B cell (primary cell): ENCODE data around the genes BLOC1S5, TFAP2A, PAK1IP1 and GCM2.

DNA sequence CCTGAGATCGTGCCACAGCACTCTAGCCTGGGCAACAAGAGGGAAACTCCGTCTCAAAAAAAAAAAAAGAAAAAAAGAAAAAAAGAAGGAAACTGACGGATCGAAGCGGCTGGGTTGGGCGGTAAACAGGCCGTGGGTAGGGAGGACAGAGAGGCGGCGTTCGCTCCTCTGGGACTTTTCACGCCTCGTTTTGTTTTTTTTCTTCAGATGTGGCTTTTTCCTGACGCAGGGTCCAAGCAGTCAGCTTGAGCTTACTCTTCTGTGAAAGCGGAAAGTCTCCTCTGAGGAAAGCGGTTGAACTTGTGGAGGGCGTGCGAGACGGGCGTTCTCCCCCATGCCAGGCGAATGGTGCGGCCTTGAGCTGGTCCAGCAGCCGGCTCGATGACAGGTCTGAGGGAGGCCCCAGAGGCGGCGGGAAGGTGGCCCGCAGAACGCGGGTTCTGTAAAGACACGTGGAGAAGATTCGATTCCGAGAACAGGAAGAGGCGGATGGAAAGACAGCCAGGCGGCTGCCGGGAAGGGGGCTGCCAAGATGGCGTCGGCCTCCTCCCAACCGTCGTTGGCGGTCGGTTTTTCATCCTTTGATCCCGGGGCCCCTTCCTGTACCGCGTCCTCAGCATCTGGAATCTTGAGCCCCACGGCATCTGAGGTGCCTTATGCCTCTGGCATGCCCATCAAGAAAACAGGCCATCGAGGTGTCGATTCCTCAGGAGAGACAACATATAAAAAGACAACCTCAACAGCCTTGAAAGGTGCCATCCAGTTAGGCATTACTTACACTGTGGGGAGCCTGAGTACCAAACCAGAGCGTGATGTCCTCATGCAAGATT is 75.6 kb upstream of the TXNDC5 start:
- PRO-cap = no peak
- CAGE, long polyA plus RNA = no peak

DNA sequence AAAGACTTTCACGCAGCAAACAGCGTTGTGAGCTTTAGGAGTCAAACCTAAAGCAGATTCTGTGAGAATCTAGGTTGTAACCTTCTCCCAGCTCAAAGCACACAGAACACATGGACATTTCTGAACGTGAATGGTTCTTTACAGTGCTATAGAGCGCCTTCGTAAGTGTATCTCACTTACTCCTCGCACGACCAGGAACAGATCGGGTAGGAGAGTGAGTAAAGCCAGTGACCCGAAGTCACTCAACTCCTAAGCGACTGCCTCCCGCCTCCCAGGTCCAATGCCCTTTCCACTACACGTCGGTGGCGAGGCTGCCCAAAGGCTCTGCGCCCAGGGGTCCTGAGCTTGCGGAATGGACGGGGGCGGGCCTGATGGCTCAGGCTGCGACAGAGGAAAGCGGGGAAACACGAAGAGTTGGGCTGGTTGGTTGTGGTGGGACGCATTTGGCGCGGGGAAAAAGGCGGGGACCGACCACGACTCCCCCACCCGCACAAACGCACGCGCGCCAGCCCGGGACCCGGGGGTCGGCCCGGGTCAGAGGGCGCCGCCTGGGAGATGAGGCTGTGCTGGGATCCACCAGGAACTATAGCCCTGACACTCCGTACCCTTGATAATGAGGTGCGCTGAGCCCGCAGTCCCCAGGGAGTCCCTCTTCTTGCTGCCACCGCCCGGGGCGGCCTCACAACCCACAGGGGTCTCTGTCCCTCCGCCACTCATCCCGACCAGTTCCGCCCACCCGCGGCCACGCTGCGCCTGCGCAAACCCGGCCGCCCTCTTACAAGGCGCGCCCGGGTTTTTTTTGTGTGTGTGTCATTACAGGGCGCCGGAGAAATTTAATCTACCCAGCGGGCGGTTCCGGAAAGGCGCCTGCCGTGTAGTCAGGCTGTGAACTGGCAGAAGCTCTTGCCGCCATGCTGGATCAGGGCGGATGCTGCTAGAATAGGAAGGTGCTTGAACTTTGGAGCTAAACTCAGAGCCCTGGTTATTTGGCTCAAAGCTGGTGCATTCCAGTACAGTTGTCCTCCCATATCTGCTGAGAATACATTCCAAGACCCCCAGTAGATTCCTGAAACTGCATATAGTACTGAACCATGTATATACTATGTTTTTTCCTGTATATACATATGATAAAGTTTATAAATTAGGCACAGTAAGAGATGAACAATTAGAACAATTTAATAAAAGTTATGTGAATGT is at the start of gene BLOC1S5:
BLOC1S5 (minus strand) TSS at position 730 of the 1,197 bp plus-strand sequence.
- PRO-cap = bidirectional peak, plus-strand start at position 187 of the sequence, minus-strand start at position 191 of the sequence; bidirectional peak, plus-strand start at position 919 of the sequence, minus-strand start at position 727 of the sequence
- CAGE, long polyA plus RNA = start-site peak on the minus strand centred at position 720 of the sequence, 41 bp wide, 42 and 56 reads in 2 replicates

DNA sequence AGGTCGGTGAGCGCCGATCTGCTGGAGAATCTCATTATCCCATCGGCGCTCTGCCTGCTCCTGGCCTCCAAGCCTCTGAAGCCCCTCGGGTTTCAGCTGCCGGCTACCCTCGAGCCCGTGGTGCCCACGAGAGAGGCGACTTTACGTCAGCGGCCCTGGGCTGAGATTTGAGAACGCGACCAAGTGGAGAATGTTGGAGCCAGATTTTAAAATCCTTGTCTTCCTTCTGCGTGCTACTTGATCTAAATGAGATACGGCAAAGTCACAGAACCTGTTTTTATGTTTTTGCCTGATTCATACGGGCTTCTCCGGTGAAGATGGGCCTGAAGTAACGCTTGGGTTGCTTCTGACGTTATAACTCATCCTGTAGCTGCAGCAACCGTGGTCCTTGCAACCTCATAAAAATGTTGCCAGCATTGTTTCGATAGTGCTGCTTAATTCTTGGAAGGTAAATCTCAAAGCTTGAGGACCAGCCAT is 424 bp upstream of the SLC35B3 start:
- PRO-cap = bidirectional peak, plus-strand start at position 361 of the sequence, minus-strand start at position 230 of the sequence
- CAGE, long polyA plus RNA = no peak

GRCh38 chr6:9385474-9385673 is 950.0 kb upstream of the SLC35B3 start:
- PRO-cap = unidirectional peak, minus-strand start at chr6:9385524
- CAGE, long polyA plus RNA = no peak

- PRO-cap = no peak
- CAGE, long polyA plus RNA = no peak
Observed at GRCh38 chr6:9398712-9399478, 963.5 kb upstream of the SLC35B3 start.

- PRO-cap = no peak
- CAGE, long polyA plus RNA = no peak
Observed at GRCh38 chr6:10163029-10164050, 251.5 kb downstream of the TFAP2A start.

- PRO-cap = no peak
- CAGE, long polyA plus RNA = no peak
Observed at GRCh38 chr6:10351841-10352237, 63.0 kb downstream of the TFAP2A start.

DNA sequence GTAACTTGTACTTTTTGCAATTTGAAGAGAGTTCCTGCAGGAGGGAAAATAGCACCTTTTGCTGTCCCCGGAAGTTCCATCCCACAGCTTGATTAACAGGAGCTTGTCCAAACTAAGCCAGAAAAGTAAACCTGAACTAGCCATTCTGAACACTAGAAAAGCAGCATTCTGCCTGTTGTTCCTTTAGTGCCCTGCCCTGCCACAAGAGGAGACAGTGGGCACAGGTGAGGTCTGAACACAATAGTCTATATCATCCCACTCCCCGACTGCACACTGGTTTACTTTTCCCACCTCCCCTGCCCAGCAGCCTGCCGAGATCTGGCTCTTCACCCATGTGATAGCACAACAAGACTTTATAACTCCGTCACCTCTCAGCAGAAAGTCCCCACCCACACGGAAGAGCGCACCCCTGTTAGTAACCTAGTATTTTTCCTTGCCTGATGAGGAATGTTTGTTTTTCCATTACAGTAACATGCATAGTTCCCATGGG is 59.7 kb downstream of the TFAP2A start:
- PRO-cap = no peak
- CAGE, long polyA plus RNA = no peak

- PRO-cap = no peak
- CAGE, long polyA plus RNA = no peak
Observed at GRCh38 chr6:10355585-10355718, 59.4 kb downstream of the TFAP2A start.

GRCh38 chr6:10404101-10405122 is 10.5 kb downstream of the TFAP2A start:
- PRO-cap = bidirectional peak, plus-strand start at chr6:10404532, minus-strand start at chr6:10404295
- CAGE, long polyA plus RNA = no peak

DNA sequence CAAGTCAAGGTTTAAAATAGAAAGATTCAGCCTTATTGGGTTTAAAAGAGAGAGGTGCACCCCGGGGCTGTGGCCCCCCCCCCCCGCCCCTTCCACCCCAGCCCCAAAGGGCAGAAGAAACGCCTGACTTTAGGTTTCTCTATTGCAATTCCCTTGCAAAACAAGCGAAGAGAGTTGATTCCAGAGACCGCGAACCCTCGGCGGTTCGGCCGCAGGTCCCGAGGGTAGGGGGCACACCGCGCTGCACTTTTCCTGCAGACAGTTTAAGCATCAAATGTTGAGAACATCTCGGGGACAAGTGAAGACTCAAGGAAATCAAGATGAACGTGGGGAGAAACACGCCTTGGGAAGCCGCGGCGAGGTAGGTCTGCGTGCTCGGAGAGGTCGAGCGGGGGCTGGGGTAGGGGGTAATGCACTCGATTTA is 3.9 kb downstream of the TFAP2A start:
- PRO-cap = no peak
- CAGE, long polyA plus RNA = no peak

- PRO-cap = no peak
- CAGE, long polyA plus RNA = no peak
Observed at GRCh38 chr6:10414554-10415732, at the start of gene TFAP2A. TFAP2A (minus strand) TSS chr6:10415074.

GRCh38 chr6:10417557-10418043 is 2.7 kb upstream of the TFAP2A start:
- PRO-cap = no peak
- CAGE, long polyA plus RNA = no peak

GRCh38 chr6:10491939-10492366 is 29.2 kb upstream of the GCNT2 start:
- PRO-cap = no peak
- CAGE, long polyA plus RNA = no peak

- PRO-cap = no peak
- CAGE, long polyA plus RNA = no peak
Observed at GRCh38 chr6:10586097-10586907, 65.2 kb downstream of the GCNT2 start.

- PRO-cap = no peak
- CAGE, long polyA plus RNA = no peak
Observed at GRCh38 chr6:10587608-10588150, 66.5 kb downstream of the GCNT2 start.

GRCh38 chr6:10694514-10695405 is at the start of gene PAK1IP1:
PAK1IP1 (plus strand) TSS chr6:10694972.
- PRO-cap = bidirectional peak, plus-strand start at chr6:10694972, minus-strand start at chr6:10694616
- CAGE, long polyA plus RNA = no peak

DNA sequence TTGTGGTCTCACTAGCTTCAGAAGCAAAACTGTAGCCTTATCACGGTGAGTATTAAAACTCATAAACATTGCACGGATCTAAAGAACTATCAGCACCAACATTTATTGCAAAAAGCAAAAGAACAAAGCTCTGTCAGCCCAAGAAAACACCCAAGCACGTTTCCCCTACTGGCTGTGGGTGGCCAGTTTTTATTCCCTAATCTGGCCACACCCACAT is 3.5 kb upstream of the TMEM14C start:
- PRO-cap = unidirectional peak, minus-strand start at position 162 of the sequence
- CAGE, long polyA plus RNA = no peak

DNA sequence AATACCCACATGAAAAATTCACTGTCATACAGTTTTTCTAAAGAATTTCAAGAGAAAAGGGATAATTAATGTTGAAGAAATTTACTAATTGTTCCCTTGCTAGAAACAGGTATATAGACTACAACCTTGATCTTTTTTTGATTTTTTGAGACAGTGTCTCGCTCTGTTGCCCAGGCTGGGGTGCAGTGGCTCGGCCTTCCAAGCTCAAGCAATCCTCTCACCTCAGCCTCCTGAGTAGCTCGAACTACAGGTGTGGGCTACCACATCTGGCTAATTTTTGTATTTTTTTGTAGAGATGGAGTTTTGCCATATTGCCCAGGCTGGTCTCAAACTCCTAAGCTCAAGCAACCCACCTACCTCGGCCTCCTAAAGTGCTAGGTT is 40.3 kb downstream of the TMEM14B start:
- PRO-cap = no peak
- CAGE, long polyA plus RNA = no peak

- PRO-cap = no peak
- CAGE, long polyA plus RNA = no peak
Observed at GRCh38 chr6:10881866-10882194, at the start of gene GCM2. GCM2 (minus strand) TSS chr6:10882041.